T47D (cell line): ENCODE measurements around a stretch of chr18.

GRCh38 chr18:22170984-22171605 is 1.7 kb downstream of the GATA6 start:
- RRBS, result 97% methylated on average over 24 of the region's 64 CpGs

GRCh38 chr18:22176369-22177569 is 7.4 kb downstream of the GATA6 start:
- RRBS, result 87% methylated on average over 15 of the region's 78 CpGs

GRCh38 chr18:22178915-22179762 is 9.8 kb downstream of the GATA6 start:
- RRBS, result no CpG with 5 or more reads among the region's 1 CpG

- RRBS, result no CpG with 5 or more reads among the region's 5 CpGs
Measured at GRCh38 chr18:22191221-22191596, 21.8 kb downstream of the GATA6 start.

DNA sequence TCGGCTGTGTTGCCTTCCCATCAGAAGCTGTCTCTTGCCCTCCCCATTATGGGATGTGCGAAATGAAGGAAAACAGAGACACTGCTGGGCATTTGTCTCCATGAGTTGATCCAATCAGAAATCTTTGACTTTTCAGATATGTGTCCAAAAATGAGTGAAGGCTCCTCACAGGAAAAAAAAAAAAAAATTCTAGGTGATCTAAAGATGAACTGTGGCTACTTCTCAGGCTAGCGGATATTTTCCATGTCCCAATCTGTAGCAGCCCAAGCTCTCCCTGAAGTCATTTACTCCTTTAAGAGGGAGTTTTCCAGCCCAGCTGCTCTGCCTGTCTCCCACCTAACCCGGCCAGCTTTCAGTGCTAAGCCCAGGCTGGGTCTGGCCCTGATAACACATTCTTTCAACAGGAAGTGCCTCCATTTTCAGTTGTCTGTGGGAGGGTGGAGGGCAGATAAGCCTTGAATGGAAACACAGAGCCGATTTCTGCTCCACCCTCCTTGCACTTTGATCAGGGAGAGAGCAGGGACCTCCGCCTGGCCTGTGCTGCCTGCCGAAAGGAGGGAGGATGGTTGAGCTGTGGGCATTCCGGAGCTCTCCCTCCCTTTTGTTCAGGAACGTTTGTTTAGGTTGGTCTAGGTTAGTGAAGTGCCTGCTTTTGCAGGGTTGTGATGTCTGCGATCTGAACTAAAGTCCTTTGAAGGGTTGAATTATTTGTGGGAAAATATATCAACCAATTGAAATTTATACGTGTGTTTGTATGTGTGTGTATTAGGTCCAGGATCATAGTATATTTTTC is 24.7 kb downstream of the GATA6 start:
- RRBS, result no CpG with 5 or more reads among the region's 11 CpGs

DNA sequence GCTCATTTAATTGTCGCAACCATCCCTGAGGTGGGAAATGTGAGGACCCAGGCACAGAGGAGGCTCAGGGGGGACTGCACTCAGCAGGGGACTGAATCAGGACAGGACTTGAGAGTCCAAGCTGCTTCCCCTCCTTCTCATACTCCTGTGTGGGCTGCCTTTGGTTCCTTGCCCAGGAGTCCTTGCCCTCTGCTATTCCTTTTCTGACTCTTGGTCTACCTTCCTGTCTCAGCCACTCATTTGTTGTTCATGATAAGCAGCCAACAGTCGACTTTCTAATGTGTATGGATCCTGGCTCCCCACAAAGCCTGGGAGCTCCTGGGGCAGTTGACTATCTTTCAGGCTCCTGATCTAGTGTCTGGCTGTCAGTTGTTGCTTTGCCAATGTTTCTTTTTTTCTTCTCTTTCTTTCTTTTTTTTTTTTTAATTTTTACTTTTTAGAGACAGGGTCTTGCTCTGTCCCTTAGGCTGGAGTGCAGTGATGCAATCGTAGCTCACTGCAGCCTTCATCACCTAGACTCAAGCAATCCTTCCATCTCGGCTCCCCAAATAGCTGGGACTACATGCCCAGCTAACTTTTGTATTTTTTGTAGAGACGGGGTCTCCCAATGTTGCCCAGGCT is 28.4 kb downstream of the GATA6 start:
- RRBS, result no CpG with 5 or more reads among the region's 5 CpGs

DNA sequence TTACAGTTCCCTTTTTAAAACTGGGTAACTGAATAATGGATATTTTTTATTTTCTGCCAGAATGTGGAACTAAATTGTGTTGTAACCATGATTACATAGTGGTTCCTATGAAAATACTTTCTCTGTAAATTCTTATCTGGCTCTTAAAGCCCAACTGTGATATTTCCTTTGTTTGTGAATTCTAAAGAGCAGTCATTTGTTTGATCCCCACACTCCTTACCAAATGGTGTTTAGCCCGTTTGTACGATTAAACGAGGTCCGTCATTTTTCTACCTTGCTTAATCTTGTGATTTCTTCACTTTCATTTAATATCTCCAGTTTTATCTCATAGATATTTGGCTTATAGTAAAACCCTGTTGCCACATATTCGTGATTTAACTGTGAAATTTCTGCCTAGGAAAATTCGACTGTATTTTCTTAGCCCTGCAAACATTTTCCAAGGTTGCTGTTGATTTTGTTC is 116.3 kb downstream of the CTAGE1 start:
- RRBS, result no CpG with 5 or more reads among the region's 6 CpGs

- RRBS, result no CpG with 5 or more reads among the region's 2 CpGs
Measured at GRCh38 chr18:22466556-22467157, 48.9 kb upstream of the CTAGE1 start.

DNA sequence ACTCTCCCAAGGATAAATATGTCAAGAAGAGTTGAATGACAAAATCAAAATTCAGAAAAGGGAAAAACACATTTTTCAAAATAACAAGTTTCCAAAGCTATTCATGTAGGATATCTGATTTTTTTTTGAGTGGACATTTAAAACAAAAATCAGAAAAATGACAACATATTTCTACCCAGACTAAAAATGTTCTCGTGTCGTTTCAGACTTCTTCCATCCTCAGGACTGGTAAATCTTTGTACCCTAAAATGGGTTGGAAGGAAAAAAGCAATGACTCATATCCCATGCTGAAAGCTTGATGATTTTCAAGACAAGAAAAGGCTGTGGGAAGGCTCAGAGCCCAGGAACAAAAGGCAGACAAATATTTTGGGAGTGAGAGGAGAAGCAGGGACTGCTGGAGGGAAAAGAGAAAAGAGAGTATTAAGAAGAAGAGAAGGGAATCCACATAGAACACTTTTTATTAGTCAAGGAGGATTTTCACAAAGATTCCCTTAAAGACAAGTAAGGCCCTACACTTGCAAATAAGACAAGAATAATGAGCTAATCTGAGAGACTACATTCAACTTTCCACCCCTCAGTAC is 77.0 kb upstream of the CTAGE1 start:
- RRBS, result no CpG with 5 or more reads among the region's 2 CpGs

DNA sequence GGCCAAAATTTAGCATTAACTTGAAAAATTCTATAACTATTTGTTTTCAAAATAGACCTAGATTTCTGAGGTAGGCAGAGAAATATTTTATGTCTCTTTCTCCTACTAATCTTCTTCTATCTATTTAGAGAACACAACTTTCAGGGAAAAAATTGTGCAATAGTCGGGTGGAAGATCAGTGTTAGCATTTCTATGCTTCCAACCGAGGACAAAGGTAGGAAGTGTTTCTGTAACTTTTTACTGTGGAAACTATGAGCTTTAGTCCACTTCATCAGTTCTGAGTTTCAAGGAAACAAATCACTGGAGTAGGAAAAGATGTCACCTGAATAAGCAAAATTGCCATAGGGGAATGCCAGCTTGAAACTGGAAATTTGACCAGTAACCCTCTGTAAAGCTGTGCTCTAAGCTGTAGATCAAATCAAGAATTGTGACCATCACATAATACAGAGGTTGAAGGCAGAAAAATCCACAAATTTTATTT is 207.7 kb upstream of the CTAGE1 start:
- RRBS, result no CpG with 5 or more reads among the region's 2 CpGs

DNA sequence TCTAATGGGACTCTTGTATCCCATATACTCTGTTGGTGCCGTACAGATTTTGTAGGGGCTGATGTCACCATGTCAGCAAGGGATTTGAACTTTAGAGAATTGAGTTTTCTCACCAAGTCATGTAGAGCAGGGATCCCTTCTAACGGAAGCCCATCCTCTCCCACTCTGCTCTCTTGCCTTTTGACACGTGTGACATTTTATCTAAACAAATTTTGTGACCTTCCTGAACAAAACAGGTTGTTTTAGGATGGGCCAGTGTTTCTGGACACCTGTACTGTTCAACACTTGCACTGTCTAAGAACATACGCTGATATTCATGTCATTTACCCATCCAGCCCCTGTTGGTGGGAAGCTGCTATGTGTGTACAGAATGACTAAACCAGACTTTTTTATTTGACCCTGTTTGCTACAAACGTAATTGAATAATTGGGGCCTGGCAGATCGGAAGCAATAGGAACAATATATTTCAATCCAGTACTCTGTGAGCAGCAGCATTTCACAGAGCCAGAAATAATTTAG is 19.4 kb downstream of the CABLES1 start:
- RRBS, result no CpG with 5 or more reads among the region's 6 CpGs

DNA sequence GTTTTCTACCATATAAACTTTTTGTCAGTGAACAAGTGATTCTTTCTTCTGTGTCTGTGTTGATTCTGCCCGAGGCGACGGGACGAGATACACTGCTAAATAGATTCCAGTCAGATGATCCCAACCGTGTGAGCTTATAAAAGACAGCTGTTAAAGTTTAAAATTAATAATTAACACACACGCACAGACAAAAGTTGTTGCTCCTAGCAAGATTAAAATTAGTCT is 24.2 kb downstream of the CABLES1 start:
- RRBS, result no CpG with 5 or more reads among the region's 6 CpGs

DNA sequence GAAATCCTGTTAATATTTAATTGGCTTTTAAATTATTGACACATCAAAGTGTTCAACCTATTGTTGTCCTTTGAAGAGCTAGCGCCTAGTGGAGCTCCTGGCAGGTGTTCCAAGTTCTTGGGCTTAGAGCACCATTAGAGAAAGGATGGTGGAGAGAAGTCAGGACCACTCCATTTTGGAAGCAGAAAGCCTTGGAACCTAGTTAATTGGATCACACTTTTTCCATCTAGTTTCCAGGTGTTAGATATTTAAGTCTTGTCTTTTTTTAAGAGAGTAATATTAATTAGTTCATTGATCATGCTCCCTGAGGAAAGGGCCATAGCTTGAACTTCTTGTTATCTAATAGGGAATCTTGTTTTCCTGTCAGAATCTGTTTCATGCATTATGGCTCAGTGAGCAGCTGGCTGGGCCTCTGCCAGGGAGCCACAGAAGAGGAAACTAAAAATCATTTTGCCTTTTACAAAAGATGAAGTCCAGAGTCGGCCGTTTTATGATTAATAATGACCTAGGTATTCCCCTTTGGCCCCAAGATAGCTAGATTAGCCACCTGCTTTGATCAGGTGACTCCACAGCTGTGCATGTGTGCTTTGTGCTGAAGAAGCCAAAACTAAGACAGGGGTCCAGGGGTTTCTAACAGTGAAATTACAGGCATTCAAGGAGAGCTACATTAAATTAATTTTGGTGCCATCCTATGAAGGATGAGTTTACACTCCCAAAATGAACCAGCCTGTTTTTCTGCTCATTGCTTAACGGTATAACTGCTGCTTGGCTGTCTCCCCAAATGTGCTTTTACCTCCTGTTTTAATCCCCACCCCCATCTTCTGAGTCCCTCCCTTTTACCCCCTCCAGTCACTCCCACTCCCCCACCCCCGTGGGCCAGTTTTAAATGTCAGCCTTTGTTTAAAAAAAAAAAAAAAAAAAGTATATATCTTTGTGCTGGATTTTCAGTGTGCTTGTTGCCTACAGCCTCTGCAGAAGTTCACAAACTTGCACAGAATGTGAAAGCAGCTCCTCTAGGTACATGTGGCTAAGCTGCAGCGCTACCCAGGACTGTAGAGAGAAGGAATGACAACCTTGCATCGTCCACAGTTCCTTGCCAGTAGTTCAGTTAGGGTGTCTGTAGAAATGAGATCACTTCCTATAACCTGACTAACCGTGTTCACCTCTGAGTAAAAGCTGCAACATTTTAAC is 93.0 kb downstream of the CABLES1 start:
- RRBS, result no CpG with 5 or more reads among the region's 8 CpGs

DNA sequence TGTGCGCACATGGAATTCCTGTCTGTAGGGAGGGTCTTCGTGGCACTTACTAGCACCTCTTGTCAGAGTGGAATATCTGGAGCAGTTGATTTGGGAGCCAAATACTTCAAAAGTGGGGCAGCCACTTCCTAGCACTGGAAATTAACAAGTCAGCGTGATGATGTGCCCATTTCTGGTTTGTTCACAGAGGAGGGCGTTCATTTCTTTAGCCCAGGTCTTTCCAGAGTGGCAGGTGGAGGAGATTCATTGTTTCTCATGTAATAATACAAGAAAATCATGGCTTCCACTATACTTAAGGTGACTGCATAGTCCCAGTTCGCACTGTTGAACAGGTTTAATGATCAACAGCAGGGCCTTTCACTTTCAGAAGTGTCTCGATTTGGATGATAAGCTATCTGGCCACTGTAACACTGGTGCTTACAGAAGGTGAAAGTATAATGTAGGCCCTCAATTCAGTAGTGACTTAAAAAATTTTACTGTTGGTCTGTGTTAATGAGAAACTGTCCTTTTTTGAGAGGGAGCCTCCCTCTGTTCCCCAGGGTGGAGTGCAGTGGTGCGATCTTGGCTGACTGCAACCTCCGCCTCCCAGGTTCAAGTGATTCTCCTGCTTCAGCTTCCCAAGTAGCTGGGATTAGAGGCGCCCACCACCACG is 1.4 kb downstream of the RMC1 start:
- RRBS, result no CpG with 5 or more reads among the region's 10 CpGs

DNA sequence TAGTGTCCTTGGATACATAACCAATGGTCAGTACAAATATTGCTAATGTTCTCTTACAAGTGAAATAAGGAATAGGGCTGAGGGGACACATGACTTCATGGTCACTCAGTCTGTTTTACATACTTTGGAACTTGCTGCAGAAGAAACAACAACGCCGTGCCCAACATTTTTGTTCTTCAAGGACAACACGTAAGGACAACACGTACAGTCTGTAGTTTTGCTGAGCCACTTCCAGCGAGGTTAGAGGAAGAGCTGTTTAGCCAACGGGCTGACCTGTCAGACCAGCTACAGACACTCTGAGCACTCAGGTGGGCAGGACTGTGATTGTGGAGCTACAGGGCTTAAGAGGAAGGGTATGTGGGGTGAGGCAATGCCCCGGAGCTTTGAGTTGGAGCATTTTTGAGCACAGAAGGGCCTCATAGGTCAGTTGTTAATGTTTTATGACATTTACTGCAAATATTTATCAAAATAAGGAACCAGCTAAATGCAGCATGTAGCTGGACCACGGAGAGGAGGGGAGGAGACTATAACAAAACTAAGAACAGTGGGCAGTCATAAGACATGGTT is 26.1 kb upstream of the NPC1 start:
- RRBS, result no CpG with 5 or more reads among the region's 8 CpGs

GRCh38 chr18:23927843-23928346 is 86.7 kb upstream of the TTC39C start:
- RRBS, result no CpG with 5 or more reads among the region's 11 CpGs

- RRBS, result no CpG with 5 or more reads among the region's 9 CpGs
Measured at GRCh38 chr18:24071053-24071458, 56.5 kb downstream of the TTC39C start.

DNA sequence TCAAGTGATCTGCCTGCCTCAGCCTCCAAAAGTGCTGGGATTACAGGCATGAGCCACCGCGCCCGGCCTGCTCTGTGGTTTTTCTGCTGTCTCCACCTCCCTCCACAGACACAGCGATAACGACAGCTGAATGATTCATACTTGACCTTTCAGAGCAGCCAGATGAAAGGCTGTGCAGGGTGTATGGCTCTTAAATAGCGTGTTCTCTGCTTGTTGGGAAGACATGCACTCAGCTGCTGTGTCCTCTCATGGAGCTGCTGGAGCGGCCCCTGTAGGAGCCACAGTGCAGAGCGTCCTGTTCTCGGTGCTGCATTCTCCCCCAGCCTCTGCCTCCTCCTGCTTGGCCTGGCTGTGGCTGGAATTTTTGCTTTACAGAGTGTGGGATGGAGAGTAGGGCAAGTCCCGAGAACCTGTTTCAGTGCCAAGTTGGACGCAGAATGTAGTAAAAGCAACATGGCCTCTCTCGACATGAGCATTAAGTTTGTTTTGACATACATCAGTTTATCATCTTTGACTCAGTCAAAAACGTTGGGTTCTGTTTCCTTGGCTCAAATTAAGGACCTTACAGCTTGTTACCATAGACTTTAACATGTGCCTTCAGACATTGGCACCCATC is 61.8 kb downstream of the TTC39C start:
- RRBS, result no CpG with 5 or more reads among the region's 13 CpGs